Skeletal muscle tissue (tissue), 7 donors: ENCODE measurements around a stretch of chr7.

- PRO-cap, 3 experiments, result no peak in any of the 3 experiments
- RAMPAGE, long total RNA, result no peak
Observed at GRCh38 chr7:158717626-158717904, 13.0 kb upstream of the NCAPG2 start.

DNA sequence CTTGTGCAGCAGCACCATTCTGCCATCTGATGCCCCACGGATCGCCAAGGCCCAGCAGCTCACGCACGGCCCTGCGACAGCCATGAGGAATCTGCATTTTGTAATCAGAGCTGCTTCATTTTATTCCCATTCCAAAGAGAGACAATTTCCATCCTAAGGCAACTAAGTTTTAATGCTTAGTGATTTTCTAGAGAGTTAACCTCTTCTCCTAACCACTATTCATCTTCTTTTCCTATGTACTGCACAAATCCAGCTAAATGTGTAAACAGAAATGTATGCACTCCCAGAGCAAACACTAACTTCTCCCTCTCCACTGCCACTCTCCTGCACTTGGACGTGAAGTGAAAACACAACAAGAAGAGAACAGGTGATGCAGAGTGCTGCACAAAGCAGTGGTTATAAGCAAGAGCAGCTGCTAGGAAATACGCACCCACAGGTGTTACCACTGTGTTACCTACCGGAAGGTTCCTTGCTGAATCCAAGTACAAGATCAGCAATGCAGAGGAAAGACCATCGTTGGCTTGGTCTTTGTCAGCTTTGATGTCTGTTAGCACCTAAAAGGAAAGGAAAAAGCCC is 54.5 kb upstream of the NCAPG2 start:
- PRO-cap, 3 experiments, result no peak in any of the 3 experiments
- RAMPAGE, long total RNA, result no peak
- RRBS, 2 experiments, result no CpG with 5 or more reads among the region's 9 CpGs

DNA sequence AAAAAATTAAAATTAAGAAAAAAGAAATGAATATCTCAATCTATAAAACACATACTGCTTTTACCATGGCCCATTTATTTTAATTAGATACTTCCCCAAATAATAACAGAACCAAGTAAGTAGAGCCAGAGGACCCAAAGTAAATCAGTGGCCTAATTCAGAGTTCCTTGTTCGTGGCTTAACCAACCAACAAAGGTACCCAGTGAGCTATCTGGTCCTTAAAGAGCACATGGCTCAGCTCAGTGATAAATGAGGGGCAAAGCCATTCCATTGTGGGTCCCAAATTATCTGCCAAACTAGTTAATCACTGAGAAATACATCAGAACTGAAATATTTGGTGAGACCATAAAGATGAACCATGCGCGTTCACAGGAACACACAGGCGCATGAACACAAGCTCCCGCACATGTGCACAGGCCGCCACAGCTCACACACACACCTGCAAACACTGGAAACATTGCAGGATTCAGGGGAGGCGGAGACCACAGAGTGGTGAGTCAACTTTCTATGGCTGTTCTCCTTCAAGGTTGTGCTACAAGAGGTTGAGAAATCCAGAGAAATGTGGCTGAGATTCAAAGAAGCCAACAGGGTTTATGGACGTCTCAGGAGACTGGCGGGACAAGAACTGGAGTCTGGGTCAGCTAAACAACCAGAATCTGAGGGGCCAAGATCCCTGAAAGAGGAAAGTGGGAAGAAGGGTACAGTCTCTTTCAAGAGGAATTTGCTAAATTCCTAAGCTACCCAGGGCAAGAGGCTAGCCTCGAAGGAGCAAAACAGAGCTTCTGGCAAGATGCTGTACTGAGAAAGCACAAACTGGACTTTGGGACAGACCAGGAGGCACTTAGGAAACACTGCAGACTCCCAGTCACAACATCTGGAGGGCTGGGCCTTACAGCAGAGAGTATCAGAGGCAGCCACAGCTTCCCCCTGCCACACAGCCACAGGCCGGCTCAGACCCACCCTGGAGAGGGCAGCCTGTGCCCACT is 17.8 kb downstream of the ESYT2 start:
- PRO-cap, 3 experiments, result no peak in any of the 3 experiments
- RAMPAGE, long total RNA, result no peak
- RRBS, 2 experiments, result no CpG with 5 or more reads among the region's 11 CpGs

GRCh38 chr7:158816274-158816893 is 12.9 kb downstream of the ESYT2 start:
- PRO-cap, 3 experiments, result no peak in any of the 3 experiments
- RAMPAGE, long total RNA, result no peak
- RRBS, 2 experiments, result no CpG with 5 or more reads among the region's 6 CpGs

GRCh38 chr7:158824037-158824520 is 5.2 kb downstream of the ESYT2 start:
- PRO-cap, 3 experiments, result no peak in any of the 3 experiments
- RAMPAGE, long total RNA, result no peak
- RRBS, 2 experiments, result no CpG with 5 or more reads among the region's 4 CpGs

DNA sequence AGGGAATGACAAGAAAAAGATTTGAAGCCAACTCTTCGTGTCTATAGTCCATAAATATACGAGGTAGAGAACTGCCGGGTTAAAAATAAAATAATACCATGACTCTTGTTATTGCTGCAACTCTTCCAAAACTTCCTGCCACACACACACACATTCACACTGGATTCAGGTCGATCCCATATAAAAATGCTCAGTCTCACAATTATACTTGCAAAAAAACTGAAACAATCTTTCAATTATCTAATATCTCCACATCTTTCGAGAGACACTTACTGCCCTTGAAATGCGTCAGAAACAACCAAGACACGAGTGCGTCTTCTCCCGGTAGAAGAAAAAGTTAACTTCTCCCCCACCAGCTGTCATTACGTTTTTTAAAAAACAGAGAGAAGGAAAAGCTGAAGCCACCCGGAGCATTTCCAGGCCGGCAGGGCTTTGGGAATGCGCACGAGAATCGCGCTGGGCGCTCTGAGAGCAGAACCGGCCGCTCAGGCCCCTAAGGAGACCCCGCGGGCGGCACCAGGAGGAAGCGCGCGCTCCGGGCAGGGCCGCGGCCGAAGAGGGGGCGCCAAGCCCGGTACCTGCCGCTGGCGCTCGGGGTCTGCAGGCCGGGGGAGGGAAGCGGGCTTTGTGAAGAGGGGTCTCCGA is 1.3 kb downstream of the ESYT2 start:
- PRO-cap, 3 experiments, result peak in 3 of 3 experiments; most common plus-strand start position 119 of the sequence (in 2)
- RAMPAGE, long total RNA, result no peak
- RRBS, 2 experiments, result 2% methylated on average over 23 of the region's 37 CpGs

GRCh38 chr7:158828554-158828776 is 844 bp downstream of the ESYT2 start:
- PRO-cap, 3 experiments, result no peak in any of the 3 experiments
- RAMPAGE, long total RNA, result no peak
- RRBS, 2 experiments, result 2% methylated on average over 7 to 11 of the region's 28 CpGs

- PRO-cap, 3 experiments, result no peak in any of the 3 experiments
- RAMPAGE, long total RNA, result no peak
- RRBS, 2 experiments, result no CpG with 5 or more reads among the region's 10 CpGs
Observed at GRCh38 chr7:158861988-158862554, 5.7 kb downstream of the DYNC2I1 start.

GRCh38 chr7:158867310-158867711 is 11.0 kb downstream of the DYNC2I1 start:
- PRO-cap, 3 experiments, result no peak in any of the 3 experiments
- RAMPAGE, long total RNA, result no peak
- RRBS, 2 experiments, result no CpG with 5 or more reads among the region's 14 CpGs

DNA sequence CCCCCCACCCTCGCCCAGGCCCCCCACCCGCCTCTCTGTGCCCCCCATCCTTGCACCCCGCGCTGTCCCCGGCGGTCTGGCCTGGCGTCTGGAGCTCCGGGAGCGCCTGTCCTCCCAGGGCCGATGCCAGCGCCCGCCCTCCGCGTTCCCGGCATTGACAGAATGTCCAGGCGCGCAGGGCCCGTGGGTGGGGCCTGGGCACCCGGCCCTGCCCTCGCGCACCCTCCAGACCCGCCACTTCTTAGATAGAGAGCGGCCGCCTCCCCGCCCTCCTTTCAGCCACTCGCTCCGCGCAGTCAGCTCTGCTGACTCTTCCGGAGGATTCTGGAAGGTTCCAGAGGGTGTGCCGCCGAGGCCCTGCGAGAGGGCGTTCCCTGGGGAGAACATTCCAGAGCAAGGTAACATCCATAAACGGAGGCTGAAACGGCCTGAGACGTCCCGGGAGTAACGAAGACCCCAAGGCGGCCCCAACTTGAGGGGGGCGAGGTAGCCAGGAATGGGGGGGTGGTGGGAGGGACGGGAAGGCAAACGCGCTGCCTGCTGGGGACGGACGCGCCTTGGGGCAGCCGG is 117.8 kb downstream of the DYNC2I1 start:
- PRO-cap, 3 experiments, result no peak in any of the 3 experiments
- RAMPAGE, long total RNA, result no peak
- RRBS, 2 experiments, result 92 to 93% methylated on average over 22 to 30 of the region's 47 CpGs

- PRO-cap, 3 experiments, result peak in 1 of 3 experiments; most common plus-strand start chr7:159068663 (in 1); most common minus-strand start chr7:159068621 (in 1)
- RAMPAGE, long total RNA, result no peak
- RRBS, 2 experiments, result no CpG with 5 or more reads among the region's 15 CpGs
Observed at GRCh38 chr7:159068204-159068867, 76.3 kb downstream of the VIPR2 start.

DNA sequence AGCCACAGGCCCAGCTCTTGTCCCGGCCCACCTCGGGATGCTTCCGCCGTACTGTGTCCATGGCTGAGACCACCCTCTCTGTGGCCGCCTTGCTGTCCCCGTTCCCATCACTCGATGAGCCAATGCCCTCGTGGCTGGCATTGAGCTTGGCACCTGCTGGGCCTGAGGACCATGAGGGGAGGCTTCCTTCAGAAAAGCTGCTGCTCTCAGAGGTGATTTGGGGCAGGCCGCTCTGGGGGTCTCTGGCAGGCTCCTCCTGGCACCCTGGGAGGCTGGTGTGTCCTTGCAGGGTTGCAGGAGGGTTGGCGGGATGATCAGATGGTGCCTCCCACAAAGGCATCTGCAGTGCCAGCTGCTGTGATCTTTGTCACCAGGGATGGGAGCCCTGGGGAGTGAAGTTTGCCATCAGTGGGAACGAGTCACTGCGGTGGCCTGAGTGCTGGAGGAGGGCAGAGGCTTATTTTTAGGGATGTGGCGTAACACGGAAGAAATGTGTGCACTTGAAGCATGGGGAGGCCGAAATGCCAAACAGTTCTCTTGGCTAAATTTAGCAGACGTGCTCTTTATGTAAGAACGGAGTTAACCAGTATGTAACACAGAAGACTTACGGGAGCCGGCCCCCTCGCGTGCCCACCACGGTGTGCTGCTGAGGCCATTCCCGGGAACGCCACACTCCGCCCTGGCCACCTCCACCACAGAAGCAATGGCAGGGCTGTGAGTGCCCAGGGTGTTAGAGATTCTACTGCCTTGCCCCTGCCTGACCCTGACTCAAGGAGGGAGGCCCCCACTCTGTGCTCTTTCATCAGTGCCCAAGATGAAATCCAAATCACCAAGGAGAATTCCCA is 47.6 kb downstream of the VIPR2 start:
- PRO-cap, 3 experiments, result peak in 3 of 3 experiments; most common plus-strand start position 596 of the sequence (in 2); most common minus-strand start position 416 of the sequence (in 1)
- RAMPAGE, long total RNA, result no peak
- RRBS, 2 experiments, result 6 to 10% methylated on average over 5 of the region's 25 CpGs

DNA sequence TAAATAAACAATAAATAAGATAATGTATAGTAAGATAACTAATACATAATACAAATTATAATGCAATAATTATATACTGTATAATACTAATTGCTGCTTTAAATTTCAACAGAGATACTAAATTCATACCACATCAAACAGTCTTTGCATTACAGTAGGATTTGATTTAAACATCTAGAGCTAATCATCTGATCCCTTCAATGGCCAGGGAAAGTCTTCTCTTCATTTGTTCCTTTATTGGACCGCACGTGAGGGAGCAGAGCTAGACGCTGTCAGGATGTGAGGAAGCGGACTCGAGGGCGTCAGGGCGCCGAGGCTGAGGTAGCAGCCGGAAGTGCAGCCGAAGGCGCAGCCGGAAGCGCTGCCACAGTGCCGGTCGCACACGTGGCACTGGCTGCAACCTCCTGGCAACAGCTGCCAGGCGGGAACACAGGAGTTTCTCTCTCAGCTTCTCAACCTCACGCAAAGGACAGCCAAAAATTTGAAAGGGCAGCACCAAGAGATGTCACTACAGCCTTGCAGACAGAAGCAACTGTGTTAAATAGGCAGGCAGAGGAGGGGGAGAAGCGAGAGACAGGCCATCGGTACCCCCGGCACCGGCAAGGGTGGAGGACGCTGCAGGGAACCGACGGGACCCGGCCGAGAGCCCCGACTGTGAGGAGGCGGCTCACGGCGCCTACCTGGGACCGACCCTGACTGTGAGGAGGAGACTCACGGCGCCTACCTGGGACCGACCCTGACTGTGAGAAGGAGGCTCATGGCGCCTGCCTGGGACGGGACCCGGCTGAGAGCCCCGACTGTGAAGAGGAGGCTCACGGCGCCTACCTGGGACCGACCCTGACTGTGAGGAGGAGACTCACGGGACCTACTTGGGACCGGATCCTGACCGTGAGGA is 32.4 kb downstream of the VIPR2 start:
- PRO-cap, 3 experiments, result no peak in any of the 3 experiments
- RAMPAGE, long total RNA, result no peak
- RRBS, 2 experiments, result 84 to 94% methylated on average over 7 to 8 of the region's 45 CpGs